Hair follicular keratinocyte (primary cell): ENCODE data around the gene CENPV.

- RAMPAGE, long total RNA, result no peak
These were observed 25.0 kb upstream of the CDRT4 start for GRCh38 chr17:15492309-15492981.

GRCh38 chr17:15946546-15947624 is 2.0 kb downstream of the ADORA2B start:
- RAMPAGE, long total RNA, result no peak

DNA sequence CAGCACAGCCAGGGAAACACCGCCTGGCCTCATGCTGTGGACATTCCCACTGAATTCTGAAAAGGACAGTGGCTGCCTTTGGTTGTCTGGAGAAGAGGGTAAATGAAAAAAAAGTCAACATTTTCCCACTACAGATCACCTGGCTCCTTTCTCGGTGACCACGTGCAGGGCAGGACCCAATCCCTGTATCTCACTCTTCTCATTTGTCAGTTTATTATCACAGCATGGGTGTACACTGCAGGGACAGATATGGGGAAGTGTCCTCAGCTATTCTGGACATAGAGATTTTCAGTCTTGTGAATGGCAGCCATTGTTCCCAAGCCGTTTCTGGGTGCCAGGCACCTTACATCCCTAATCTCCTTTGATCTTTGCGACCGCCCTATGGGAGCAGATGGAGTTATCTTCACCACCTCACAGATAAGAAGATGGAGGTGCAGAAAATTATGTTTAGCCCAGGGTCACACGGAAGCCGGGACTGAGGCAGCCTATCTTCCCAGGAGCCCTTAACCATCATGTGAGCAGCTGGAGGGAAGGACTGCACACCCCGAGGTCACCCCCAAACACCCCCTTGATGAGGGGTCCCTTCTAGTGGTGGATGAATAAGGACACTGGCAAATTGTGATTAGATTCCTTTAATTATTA is 7.2 kb downstream of the ADORA2B start:
- RAMPAGE, long total RNA, result no peak

DNA sequence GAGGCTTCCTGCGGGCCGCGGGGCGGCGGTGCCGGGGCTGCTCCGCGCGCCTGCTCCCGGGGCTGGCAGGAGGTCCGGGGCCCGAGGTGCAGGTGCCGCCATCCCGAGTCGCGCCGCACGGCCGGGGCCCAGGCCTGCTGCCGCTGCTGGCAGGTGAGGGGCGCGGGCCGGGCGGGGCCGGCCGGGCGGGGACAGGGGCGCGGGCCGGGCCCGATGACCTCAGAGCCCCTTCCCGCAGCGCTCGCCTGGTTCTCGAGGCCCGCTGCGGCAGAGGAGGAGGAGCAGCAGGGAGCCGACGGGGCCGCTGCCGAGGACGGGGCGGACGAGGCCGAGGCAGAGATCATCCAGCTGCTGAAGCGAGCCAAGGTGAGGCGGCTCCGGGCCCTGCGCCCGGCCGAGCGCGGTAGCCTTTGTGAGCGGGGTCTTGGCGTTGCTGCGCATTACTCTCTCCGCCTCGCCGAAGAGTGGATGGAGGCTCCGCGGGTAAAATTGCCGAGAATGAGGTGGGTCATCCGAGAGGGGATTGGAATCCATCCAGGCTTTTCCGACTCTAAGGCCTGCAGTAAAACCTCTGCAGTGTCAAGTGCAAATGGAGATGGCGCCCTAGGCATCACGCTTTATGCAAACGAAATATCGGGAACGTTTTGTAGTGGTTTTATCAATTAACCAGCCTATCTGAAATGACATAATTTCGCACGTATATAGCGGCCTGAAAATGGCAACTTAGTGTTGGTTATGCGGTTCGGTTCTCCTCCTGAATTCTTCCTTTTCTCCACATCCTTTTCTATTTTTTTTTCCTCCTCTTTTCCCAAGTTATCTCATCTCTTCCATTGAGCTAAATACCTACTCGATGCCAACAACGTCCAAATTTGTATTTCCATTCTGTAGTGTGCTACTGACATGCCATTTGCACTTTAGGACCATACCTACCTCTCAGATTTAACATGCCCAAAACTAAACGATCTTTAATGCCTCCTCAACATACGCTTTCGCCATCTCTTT is 557 bp downstream of the TTC19 start:
- RAMPAGE, long total RNA, result no peak

GRCh38 chr17:16293948-16294281 is 59.4 kb downstream of the CENPV start:
- RAMPAGE, long total RNA, result no peak

DNA sequence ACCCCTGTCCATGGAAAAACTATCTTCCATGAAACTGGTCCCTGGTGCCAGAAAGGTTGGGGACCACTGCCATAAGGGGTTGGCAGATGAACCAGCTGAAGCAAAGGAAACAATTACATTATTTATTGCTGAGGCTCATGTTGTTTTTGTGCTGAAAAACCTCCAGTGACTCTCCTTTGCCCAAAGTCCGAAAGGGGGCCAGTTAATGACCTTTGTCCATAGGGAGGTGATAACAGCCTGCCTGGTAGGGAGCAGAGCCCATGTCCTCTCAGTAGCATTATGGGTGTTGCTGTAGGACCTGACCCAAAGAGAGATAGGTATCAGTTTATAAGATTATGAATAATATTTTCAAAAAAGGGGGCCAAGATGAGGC is 55.2 kb downstream of the CENPV start:
- RAMPAGE, long total RNA, result no peak

GRCh38 chr17:16352964-16354015 is at the start of gene CENPV:
Gene CENPV, minus strand, starts transcription at chr17:16353469.
- RAMPAGE, long total RNA, result no peak

- RAMPAGE, long total RNA, result no peak
These were observed 668 bp downstream of the UBB start for GRCh38 chr17:16381239-16382278.

GRCh38 chr17:16418847-16419897 is 3.8 kb downstream of the TRPV2 start:
- RAMPAGE, long total RNA, result no peak

DNA sequence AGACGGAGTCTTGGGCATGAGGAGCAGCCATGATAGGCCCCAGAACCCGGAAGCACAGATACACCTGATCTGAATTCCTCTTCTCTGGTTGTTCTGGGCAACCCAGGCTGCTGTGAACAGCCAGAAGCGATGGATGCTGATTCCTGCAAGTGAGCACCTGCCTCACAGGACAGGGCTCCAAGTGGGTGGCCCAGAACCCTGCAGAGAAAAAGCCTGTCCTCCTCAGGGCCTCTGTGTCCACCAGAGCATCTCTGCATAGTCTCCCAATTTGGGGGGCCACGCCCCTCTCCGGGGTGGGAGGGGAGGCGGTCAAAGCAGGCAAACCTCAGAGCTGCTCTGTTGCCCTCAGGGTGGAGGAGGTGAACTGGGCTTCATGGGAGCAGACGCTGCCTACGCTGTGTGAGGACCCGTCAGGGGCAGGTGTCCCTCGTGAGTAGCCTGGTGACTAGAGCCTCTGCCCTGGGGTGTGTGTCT is 19.2 kb downstream of the TRPV2 start:
- RAMPAGE, long total RNA, result no peak

- RAMPAGE, long total RNA, result no peak
These were observed 28.5 kb downstream of the TRPV2 start for GRCh38 chr17:16443771-16444461.

GRCh38 chr17:16832656-16833204 is 139.2 kb downstream of the TNFRSF13B start:
- RAMPAGE, long total RNA, result no peak

- RAMPAGE, long total RNA, result no peak
These were observed 7.8 kb upstream of the TNFRSF13B start for GRCh38 chr17:16979674-16980222.

DNA sequence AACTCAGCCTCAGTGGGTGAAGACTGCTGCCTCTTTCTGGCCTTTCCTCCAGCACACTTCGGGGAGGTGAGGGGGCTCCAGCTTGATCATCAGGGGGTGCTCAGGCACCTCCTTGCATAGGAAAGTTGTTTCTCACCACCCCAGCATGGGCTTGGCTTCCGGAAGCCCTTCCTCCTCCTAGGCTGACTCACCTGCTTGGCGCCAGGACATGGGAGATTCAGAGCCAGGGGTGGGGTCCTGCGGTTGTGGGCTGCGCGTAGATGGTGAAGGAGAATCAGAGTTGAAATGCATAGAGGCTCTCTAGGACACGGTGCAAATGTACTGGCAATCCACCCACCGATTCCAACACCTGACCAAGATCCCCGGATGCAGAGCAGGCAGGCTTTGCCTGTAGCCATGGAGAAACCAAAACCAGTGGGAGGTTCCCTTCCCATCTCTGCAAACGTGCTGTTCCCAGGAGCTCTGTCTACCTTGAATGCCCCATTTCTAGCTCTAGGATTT is 27.6 kb upstream of the MPRIP start:
- RAMPAGE, long total RNA, result no peak

- RAMPAGE, long total RNA, result no peak
These were observed 13.1 kb upstream of the MPRIP start for GRCh38 chr17:17029064-17029574.

GRCh38 chr17:17126133-17126466 is 80.0 kb downstream of the PLD6 start:
- RAMPAGE, long total RNA, result no peak

DNA sequence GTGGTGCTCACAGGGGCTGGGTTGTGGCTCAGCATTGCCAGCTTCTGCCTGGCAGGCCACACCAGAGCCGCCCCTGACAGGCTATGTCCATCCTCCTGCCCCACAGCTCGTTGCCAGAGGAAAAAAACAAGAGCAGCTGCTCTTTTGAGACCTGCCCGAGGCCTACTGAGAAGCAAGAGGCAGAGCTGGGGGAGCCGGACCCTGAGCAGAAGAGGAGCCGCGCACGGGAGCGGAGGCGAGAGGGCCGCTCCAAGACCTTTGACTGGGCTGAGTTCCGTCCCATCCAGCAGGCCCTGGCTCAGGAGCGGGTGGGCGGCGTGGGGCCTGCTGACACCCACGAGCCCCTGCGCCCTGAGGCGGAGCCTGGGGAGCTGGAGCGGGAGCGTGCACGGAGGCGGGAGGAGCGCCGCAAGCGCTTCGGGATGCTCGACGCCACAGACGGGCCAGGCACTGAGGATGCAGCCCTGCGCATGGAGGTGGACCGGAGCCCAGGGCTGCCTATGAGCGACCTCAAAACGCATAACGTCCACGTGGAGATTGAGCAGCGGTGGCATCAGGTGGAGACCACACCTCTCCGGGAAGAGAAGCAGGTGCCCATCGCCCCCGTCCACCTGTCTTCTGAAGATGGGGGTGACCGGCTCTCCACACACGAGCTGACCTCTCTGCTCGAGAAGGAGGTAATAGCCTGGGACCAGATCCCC is 47.7 kb downstream of the PLD6 start:
- RAMPAGE, long total RNA, result no peak

- RAMPAGE, long total RNA, result no peak
These were observed 38.9 kb downstream of the PLD6 start for GRCh38 chr17:17167032-17167876.

DNA sequence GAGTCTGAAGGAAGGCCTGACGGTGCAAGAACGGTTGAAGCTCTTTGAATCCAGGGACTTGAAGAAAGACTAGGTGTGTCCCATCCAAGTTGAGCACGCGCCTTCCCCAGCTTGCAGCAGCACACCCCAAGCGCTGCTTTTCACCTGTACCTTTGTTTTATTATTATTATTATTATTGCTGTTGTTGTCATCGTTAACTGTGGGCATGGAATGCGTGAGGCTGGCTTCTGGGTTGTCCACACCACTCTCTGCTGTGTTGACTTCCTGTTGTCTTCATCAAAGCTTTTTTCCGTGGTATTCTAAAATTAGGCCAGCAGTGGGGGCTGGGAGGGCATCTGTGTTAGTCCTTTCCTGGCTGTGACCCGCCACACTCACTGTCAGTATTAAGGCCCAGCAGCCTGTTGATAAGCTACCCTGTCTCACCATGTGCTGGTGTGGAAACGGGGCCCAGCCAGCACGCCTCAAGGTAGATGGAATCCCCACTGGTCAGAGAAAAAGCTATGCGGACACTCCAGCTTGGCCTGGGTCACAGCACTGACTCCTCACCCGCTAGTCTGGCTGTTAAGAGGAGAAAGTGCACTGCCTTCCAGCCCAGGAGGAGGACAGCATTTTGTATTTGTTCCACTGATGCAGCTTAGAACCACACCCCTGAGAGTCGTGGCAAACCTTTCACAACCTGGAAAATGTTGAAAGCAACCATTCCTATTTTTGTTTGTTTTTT is 21.2 kb downstream of the PLD6 start:
- RAMPAGE, long total RNA, result no peak

GRCh38 chr17:17392131-17392446 is 84.7 kb upstream of the MED9 start:
- RAMPAGE, long total RNA, result no peak